ENCODE data around the gene EBLN1.

- PRO-cap = no peak
Measured at GRCh38 chr10:20370014-20371237, 526.7 kb downstream of the NEBL start.

DNA sequence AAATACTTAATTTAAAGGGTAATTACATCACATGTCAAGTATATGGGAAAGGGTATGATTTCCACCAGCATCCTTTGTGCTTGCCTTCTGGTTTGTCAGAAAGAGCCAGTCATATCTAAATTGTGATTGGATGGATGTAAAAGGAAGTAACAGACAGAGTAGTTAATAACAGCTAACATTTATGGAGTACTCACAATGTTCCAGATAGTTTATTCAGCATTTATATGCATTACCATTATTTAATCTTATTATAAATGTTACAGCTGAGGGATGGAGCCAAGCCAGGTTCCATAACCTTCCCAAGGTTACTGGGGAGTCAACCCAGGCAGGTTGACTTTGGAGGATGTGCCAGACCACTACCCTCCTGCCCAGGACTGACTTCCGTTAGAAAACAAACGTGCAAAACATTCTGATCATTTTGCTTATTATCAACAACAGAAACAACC, 1.4 kb downstream of the NEBL start:
- PRO-cap = no peak

GRCh38 chr10:21166611-21167311, 269.6 kb upstream of the NEBL start:
- PRO-cap = no peak

GRCh38 chr10:21211464-21211774, 314.1 kb downstream of the SKIDA1 start:
- PRO-cap = no peak

DNA sequence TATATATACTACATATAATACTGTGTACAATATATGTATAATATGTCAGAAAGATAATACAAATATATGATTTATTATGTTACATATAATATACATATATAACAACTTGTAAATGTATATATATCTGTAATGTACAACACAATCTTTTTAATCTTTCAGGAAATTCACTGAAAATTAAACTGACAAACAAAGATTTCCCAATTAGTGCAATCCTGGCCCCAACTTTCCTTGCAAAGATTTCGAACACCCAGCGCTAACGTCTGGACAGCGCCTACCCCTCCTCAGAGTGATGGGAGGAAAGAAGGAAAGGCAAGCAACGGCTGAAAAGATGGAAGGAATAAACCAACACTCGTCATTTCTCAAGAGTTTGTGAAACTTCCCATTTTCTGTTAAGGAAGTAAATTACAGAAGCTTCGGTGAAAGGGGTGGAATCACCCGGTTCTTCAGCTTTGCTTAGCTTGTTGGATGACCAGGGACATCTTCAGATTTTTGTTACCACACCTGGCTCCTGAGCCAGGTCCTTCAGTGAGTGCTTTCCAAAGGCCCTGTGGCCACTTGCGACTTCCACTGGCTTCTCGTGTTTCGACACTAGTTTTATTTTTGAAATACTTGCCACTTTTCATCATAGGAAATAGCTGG, 313.2 kb downstream of the SKIDA1 start:
- PRO-cap = no peak

DNA sequence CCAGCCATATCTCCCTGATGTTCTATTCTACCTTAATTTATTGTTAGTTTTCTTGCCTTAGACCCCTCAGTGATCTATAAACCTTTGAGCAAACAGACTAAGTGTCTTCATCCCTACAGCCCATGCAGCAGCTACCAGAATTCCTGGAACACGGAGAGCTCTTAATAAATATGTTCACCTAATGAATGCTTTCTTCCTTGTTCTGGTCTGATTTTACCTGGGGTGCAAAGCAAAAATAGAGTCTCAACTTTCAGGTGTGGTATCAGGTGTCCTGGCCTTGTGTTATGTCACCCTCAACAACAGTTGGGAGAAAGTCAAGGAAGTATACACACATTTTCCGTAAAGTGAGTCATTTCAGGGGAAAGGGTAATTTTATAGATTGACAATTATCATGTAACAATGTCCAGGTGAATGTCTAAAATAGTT, 287.6 kb downstream of the SKIDA1 start:
- PRO-cap = no peak

GRCh38 chr10:21519759-21520667, 5.5 kb downstream of the SKIDA1 start:
- PRO-cap = no peak

GRCh38 chr10:21528729-21529328, 3.3 kb upstream of the SKIDA1 start:
- PRO-cap = no peak

DNA sequence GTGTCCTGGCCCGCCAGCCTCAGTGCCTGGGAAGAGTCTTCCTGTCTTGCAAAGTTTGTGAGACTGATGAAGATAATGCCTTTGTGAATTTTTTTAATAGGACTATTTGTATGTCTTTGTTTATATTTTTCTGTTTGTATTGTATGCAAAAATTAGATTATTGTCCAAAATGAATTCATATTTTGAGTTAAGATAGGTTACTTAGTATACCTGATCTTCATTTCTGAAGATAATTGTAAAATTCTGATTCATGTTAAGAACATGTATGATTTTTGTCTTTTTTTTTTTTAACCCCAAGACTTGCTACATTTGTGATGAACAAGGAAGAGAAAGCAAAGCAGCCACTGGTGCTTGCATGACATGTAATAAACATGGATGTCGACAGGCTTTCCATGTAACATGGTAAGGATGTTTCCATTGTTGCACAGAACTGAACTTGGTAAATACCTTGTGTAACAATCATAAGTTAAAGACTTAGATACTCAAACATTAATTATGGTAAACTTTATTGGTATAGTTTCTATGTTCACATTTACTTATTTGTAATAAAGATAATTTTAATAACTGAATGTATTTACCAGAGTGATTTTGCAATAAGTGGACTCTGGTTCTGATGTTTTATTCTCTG, 78.1 kb downstream of the MLLT10 start:
- PRO-cap = no peak

- PRO-cap = no peak
Measured at GRCh38 chr10:21654650-21655263, 120.7 kb downstream of the MLLT10 start.

DNA sequence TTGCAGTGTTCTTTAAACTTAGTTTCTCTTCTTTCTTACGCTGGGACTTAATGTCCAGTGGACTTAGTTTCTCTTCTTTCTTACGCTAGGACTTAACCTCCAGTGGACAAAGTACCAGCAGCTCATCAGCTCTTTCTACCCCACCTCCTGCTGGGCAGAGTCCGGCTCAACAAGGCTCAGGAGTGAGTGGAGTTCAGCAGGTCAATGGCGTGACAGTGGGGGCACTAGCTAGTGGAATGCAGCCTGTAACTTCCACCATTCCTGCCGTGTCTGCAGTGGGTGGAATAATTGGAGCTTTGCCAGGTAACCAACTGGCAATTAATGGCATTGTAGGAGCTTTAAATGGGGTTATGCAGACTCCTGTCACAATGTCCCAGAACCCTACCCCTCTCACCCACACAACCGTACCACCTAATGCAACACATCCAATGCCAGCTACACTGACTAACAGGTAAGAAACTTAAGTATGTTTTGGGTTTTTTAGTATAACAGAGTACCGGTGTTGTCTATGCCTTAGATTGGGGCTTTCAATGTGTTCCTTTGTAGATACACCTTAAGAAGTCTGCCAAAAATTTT, 199.7 kb downstream of the MLLT10 start:
- PRO-cap = no peak

DNA sequence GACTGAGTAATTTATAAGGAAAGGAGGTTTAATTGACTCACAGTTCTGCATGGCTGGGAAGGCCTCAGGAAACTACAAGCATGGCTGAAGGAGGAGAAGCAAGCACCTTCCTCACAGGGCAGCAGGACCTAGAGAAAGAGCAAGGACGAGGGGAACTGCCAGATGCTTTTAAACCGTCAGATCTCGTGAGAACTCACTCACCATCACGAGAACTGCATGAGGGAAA, at the start of gene EBLN1:
Gene EBLN1, minus strand, starts transcription at position 141 of the 226 bp plus-strand sequence.
- PRO-cap = no peak

- PRO-cap = no peak
Measured at GRCh38 chr10:22277611-22278085, 38.5 kb upstream of the COMMD3 start.

GRCh38 chr10:22339946-22340194, 5.4 kb upstream of the SPAG6 start:
- PRO-cap = no peak

GRCh38 chr10:22513396-22514221, 168.3 kb downstream of the SPAG6 start:
- PRO-cap = no peak

- PRO-cap = no peak
Measured at GRCh38 chr10:22572617-22573699, 141.4 kb downstream of the PIP4K2A start.

- PRO-cap = no peak
Measured at GRCh38 chr10:22596785-22597589, 117.4 kb downstream of the PIP4K2A start.

DNA sequence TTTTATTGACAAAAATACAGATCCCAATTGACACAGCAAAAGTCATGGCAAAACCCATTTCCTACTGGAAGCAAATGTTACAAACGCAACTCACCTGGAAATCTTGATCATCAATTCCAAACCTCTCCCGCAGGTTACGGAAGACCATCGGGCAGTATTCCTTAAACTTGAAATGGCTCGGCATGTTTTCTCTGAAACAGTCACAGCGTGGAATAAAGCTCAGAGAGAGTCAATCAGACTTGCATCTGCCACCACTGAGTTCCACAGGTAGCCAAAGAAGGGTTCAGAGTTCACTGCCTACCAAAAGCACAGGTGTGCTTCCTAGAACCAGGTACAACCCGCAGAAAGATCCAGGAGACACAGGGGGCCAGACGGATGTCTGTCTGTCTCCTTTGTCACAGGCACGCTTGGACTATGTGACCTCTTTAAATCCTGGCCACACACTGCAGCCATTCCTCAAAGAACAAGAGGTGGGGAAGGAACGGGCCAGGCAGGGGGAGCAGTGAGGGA, 106.5 kb downstream of the PIP4K2A start:
- PRO-cap = no peak

GRCh38 chr10:22618104-22618811, 96.1 kb downstream of the PIP4K2A start:
- PRO-cap = no peak

- PRO-cap = no peak
Measured at GRCh38 chr10:22646190-22646968, 68.0 kb downstream of the PIP4K2A start.

Measured in left common carotid artery plus branches (tissue), 1 donor.